Subcutaneous preadipocyte (primary cell): ENCODE measurements around a stretch of chr1.

DNA sequence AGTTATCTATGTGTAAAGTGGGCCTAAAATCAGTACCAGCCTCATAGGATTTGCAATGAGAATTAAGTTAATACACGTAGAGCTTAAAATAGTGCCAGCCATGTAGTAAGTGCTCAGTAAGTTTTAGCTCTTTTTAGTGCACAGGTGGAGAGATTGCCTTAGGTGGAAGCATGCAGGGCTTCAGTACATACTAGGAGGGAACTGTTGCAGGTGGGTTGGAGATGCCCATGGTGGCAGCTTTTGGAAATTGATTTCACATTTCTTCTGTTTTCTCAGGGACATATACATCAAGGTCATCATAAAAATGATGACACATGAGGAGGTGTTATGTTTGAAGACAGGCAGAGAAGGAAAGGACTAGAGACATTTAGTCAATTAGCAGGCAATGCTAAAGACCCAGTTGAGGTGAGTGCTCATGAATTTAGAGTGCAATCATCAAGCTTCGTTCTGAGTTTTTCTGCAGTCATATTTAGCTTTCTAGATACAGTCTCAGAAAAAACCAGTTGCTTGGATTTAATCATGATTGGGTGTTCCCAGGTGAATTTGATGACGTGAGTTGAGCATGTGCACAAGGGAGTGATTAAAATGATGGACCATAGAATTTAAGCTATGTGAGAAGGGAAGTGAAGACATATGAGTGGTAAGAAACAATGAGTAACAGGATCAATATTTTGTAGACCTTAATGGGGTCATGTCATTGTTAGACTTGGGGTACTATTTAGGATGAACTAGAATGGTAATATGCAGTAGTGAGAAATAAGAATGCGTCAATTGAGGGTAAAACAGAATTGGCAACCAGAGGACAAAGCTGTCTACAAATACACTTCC is 41.1 kb downstream of the CD55 start:
- CAGE, long polyA plus RNA: no peak

DNA sequence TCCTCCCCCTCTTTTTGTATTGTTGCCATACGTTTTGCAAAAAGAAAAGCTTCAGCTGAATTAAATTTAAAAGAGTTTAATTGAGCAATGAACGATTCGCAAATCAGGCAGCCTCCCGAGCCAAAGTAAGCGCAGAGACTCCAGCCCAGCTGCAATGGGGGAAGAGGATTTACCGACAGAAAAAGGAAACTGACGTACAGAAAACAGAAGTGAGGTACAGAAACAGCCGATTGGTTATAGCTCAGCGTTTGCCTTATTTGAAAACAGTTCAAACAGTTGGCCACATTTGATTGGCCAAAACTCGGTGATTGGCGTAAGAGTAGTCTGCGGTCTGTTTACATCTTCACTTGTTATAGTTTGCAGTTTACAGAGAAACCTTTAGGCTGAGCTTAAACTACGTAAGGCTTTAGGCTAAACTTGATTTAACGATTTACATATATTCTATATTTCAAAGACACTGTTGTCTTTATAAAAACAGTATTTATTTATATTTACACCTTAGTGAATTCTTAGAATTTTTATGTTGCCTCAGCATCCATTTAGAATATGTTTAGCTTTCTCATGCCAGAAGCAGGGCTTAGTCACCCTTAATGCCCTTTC is 23.7 kb downstream of the CR1 start:
- CAGE, long polyA plus RNA: no peak

GRCh38 chr1:207806713-207807325 is 55.0 kb downstream of the CD46 start:
- CAGE, long polyA plus RNA: no peak

DNA sequence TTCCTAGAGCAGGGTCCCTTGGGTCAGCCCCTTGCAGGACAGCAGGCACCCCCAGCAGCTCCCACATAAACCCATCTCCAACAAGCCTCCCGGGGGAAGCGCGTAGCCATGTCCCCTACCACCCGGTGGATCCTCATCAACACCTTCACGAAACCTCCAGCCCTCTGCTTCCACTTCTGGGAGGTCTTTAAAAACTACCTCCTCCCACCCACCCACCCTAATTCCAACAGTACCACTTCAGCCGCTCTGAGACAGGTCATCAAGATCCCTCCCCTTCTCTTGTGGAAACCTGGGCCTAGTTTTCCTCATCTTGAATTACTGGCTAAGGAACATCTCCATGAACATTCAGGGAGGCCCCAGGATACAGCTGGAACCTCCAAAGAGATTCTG is 59.6 kb downstream of the CD46 start:
- CAGE, long polyA plus RNA: no peak

DNA sequence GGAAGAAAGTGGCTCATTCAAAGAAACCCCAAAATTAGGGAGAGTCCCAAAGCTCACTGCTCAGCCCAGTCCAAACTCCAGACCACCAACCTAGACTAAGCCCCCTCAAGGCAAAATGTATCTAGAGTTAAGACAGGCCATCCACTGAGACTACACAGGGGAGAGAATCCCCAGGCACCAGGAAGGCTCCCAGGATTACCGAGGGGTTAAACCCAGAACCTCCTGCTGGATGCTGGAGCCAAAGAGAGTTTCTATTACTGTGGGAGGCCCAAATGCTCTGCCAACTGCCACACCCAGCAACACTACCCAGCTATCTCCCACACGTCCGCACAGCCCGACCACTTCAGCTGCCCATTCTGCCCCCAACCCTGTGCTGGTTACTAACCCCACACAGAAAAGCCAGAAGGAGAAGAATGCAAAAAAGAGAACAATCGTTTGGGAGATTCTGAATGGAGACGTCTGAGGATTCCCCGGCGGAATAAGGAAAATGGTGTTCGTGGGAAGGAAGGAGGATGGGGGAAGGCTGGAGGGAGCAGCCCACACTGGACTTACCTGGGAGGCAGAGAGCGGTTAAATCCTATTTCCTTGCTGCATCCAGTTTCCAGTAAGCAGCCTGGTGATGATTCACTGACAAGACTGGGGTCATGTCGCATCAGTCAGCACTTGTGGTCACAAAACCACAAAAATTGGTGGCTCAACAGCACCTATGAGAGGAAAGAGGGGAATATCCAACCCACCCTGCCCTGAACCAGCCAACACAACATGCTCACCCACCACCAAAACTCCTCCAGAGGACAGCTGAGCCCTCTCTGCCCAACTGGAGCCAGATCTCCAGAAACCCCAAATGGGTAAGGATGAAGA is 63.8 kb downstream of the CD46 start:
- CAGE, long polyA plus RNA: no peak

DNA sequence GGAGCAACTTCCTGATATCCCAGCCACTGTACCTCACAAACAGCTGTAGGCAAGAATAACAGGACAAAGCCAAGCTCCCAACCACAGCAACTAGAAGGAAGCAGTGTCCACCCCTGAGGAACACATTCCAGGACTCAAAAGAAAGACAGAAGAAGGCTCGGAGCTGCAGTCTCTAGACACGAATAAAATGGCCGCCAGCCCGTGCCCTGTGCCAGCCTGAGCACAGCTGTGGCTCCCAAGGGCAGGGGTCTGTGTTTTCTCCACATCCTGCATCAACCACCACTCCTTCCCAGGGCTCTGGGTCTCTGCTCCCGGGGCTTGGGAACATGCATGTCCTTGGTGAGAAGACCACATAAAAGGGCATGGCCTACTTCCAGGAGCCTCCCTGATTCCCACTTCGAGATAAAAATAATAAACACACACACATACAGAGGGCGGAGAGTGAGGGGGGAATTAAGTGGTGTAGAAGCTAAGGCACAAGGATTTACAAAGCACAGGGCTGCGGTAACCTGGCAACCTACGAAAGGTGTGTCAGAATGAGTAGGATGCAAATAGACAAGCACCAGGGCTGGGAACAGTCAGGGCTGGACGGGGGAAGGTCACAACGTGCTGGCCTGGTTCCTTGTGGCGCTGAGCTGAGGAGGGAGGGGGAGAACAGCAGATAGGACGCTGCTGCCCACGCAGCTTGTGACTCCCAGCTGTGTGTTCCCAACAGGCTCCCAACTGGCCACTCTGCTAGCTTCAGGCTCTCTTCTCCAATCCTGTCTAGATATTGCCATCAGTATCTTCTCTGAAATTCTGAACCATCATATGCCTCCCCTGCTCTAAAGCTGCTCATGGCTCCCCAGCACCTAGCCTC is 72.6 kb downstream of the CD34 start:
- CAGE, long polyA plus RNA: no peak

DNA sequence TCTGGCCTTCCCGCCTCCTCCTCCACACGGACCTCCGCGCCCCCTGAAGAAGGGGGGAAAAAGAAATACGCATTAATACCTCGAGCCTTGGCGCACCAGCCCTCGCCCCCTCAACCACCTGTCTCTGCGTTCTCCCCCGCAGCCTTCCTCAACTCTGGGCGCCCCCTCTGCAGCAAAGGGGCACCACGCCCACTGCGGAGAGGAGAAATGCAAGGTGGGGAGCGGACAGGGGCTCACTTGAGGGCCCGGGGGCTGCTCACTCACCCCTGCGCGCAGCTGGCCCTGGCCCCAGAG is 42.5 kb downstream of the CD34 start:
- CAGE, long polyA plus RNA: no peak

DNA sequence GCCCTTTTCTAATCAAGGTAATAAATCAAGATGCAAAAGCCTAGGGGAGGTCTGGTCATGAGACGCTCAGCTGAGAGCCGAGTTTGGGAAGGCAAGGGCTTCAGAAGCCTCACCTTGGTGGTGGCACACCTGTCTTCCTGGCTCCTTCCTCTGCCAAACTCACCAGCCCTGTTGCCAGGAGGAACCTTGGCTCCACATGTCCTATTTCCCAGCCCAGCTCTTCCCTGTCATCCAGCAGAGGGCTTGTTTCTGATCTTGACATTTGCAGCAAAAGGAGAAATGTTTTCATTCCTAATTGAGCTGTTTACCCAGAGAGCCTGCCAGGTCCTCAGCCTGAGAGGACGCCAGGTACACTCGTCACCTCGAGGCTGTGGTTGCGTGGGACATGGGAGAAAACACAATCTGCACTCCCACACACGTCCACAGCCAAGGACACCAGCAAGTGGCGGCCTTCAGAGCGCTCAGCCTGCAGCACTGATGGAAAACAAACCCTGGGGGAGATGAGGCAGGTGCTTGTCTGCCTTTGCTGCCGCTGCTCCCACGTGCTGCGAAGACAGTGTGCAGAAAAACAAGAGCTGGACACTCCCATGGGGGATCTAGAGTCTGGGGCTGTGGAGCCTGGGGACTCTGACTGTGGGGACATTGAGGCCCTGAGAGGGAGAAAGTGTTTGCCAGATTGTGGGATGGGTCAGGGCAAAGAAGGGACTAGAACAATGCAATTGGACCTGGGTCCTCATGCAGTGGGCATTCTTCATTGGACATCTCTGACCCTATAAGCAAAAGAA is 132.8 kb upstream of the CD34 start:
- CAGE, long polyA plus RNA: no peak

DNA sequence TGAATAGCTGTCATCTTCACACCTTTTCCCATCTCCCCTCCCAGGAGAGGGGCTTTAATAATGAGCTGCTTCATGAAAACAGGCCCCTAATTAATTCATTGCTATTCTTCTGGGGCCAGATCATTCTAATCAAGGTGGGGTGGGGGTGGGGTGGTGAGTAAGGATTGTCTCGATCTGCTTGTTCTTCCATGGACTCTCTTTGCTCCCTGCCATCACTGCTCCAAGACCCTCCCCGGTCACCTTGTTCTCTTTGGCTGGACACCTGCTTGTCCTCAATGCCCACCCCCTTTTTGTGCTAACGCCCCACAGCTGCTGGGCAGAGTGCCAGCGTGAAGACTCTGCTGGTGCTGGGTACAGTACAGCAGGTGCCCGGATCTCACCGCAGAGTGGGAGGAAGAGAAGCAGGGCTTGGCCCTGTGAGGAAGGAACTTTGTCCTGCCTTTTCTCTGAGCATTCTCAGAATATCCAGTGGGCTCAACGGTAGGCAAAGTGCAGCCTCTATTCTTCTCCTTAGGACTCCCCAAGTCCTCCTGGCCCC is 90.2 kb downstream of the PLXNA2 start:
- CAGE, long polyA plus RNA: no peak

DNA sequence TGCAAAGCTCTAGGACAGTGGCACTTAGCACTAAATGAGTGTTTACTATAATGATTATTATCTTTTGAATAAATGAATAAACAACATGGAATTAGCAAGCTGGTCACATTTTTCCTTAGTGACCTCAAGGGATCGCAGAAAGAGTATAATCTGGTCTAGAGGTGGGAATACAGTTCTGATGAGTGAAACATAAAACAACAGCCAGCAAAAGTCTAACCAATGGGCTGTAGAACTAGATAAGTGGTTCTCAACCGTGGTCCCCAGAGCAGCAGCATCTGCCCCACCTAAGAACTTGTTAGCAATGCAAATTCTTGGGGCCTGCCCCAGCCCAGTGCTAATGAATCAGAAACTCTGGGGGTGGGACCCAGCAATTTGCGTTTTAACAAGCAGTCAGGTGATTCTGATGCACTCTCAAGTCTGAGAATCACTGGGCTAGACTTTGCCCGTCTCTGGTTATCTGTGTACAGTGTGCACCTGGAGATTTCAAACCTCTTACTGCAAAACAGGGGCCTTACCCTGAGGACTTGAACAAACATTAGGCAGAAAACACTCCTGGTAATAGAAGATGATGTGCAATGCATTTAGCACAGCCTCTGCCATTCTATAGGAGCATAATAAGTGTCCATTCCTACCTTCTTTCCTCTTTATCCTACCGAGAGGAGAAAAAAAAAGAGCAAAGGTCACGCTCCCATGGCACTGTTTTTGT is 66.6 kb downstream of the PLXNA2 start:
- CAGE, long polyA plus RNA: no peak

GRCh38 chr1:208183956-208185016 is 59.9 kb downstream of the PLXNA2 start:
- CAGE, long polyA plus RNA: no peak

DNA sequence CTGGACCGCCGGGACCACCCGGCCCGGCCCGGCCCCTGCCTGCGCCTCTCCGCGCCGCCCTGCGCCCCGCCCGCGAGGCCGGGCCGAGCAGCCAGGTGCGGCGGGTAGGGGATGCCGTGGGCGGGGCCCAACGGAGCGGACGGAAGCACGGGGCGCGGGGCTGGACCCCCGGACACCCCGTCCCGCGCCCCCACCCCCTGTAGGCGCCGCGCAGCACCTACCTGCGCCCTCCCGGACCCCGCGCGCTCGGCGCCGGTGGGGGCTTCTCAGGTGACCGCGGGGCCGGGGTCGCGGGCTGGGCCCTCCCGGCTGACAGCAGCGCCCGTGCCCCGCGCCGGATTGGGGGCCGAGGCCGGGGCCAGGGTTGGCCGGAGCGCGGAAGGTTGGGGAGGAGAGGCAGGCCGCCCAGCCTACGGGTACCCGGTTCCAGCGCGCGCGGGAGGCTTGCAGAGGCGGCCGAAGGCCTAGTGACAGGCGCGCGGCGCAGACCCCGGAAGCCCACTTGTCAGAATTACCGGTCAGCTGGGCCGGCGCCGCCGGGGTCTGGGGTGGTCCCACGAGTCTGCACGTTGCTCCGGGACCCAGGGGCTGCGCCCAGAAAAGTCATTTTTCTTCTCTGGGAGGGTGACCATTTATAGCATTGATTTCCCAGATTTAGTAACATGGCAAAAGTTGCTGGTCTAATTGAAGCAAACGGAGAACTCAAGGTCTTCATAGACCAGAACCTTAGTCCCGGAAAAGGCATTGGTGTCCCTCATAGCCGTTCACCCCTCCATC is 351.8 kb upstream of the CAMK1G start:
- CAGE, long polyA plus RNA: no peak

GRCh38 chr1:209421333-209421596 is 162.2 kb upstream of the CAMK1G start:
- CAGE, long polyA plus RNA: no peak

DNA sequence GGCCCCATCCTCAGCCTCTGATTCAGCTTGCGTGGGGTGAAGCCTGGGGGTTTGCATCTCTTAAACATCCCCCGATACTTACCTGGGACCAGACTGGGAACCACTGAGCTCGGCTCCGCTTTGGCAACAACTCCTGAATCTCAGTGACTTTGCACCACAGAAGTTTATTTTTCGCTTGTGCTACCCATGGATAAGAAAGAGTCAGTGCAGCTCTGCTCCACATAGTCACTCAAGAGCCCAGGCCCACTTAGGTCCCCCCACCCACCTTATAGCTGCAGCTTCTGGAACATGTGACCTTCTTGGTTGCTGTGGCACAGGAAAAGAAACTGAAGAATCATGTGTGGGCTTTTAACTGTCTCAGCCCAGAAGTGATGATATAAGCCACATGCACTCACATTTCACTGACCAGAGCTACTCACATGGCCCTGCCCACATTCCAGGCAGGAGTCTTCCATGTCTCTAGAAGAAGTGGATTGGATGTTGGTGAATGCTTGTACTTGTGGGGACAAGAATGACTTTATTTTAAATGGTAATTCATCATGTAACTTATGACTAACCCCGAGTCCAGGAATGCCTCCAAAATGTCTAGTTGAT is 16.0 kb upstream of the CAMK1G start:
- CAGE, long polyA plus RNA: no peak

DNA sequence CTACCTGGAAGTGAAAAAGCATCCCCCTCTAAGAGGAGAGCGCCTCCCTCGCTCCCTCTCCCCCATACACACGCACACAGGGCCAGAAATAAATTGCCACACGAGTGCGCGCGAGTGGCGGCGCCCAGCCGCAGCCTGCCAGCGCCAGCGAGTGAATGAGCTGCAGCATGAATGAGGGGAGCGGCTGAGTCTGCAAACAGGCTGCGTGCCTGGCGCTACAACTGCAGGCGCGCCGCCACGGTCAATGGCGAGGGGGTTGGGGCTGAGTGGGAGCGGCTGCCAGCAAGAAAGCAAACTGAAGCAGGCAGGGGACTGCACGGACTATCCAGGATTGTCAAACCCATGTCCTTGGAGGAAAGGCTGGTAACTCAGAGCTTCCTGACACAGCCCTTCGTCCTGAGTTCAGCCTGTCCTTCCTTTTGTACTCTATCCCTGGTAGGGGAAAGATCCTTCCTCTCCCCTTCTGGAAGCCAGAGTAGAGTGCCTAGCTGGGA is 2.2 kb downstream of the CAMK1G start:
- CAGE, long polyA plus RNA: no peak

DNA sequence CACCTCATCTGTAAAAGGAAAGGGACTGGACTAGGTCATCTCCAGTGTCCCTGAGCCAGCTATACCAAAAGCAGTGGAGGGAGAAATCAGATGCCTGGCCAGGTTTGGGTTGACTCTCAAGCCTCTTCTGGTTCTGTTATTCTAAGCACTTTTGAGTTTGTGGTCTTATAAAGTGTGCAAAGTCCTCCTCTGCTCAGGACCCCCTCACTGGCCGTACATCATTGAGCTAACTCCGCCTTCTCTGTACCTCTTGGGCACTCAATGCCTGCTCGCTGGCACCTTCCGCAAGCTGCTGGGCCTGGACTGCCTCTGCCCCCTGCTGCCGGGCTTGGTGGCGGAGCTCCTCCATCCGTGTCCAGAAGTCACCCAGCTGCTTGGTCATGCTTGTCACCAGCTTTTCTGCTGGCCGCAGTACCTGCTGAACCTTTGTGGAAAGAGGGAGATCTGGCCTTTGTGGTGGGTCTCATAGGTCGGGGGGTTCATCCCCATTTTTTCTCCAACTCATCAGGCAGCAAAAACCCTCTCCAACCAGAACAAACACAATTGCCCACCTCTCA is 33.7 kb downstream of the CAMK1G start:
- CAGE, long polyA plus RNA: no peak

DNA sequence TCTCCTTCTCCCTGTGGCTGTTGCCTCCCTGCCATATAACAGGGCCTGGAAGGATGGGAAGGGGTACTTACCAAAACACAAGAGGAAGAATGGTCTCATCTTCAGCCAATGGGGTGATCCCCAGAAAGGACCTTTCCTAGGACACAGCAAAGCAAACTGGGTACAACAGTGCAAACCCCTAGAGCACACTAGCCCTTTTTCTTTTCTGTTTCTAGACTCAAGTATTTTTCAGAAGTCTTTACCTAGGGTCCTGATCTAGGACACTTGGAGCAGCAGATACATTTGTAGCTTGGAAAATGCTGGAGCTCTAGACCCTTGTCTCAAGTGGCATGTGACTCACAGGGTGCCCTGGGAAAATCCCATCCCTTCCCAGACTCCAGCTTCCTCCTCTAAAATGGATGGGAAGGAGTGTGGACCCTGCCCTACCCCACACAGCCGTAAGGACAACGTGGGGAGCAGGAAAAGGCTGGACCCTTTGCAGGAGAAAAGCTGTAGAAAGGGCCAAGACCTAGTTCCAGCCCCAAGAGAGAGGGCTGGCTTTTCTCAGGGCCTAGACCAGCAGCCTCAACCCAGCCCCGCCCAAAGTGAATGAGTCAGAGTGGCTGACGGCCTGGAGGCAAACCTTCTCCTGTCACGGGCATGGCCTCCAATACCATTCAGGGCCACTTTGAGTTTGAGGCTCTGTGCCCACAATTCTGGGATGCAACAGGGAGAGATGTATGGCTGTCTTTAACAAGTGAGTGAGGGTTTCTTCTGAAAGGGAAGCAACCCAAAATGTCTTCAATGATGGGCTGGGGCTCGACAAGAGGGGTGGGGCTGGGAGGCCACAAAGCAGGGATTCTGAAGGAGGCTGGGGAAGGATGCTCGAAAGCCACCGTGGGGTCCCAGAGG is 1.1 kb downstream of the LAMB3 start:
- CAGE, long polyA plus RNA: no peak

DNA sequence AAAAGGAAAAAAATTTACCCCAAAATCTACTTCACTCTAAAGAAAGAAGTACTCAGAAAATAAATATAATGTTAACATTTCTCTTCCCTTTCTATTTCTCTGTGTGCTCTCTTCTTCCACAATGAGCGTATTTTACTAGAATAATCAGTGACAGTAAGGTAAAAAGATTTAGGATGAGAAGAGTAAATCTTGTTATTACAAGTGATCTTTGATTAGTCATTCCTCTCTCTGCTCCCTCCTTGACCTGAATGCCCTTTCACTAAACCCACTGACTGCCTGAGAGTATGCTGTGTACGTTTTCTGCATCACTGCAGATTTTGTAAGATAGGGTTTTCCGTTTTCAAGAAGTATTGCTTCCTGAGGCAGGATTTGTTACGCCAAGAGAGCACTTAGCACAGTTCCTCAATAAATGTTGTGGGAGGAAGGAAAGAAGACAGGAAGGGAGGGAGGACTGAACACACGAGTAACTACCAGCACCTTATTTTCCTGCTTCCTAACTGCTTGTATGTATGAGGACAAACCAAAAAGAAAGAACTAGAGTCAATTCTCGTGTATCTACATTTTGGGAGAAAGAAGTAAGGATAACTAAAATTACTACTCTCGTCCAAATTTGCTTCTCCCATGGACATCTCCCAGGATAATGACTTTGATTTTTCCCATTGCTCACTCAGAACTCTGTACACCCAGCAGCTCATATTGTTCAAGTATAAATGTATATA is 7.7 kb upstream of the LAMB3 start:
- CAGE, long polyA plus RNA: no peak

DNA sequence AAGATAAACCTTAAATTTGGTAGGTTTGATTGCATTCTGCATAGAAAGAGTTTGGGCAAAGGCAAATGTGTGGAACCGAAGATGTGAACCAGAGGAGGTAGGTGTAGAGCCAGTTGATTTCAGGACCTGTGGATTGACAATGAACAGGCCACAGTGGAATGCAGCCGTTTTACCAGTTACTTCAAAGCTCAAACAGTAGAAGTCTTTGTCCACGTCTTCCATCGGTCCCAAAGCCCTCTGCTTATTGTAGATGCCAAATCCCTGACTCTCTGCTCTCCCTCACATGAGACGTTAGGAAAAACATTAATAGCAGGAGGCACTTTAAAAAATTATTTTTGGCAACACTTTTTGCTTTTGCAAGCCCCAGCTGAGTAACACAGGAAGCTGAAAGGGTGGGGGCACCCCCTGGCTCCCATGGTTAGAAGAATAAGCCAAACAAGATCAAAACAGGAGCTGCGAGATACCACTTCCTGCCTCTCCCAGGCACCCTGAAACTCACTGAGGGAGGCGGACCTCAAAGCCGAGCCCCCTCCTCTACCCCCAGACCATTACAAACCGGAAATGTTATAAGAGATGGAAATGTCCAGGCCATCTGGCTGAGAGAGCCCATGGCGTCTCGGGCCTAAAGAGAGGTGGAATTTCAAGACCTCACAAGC is 13.4 kb downstream of the TRAF3IP3 start:
- CAGE, long polyA plus RNA: no peak

DNA sequence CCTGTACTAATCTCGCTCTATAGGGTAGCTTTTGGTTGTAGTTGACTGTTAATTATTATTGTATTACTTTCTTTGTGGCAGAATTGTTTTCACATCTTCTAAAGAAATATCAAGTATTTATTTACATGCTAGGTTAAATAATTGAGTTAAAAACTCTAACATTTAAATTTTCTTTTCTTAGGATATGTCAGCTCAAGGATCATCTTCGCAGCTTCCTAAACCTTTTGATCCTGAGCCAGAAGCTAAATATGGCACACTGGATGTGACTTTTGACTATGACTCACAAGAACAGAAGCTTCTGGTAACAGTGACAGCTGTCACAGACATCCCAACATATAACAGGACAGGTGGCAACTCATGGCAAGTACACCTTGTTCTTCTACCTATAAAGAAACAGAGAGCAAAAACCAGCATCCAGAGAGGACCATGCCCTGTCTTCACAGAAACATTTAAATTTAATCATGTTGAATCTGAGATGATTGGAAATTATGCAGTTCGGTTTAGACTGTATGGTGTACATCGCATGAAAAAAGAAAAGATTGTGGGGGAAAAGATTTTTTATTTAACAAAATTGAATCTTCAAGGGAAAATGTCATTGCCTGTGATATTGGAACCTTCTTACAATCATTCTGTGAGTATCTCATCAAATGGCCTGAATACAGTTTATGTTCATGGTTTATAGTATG is 132.6 kb upstream of the SERTAD4 start:
- CAGE, long polyA plus RNA: no peak